NT2/D1 (cell line): Measurements from ENCODE around the genes STX10 and C19orf53.

DNA sequence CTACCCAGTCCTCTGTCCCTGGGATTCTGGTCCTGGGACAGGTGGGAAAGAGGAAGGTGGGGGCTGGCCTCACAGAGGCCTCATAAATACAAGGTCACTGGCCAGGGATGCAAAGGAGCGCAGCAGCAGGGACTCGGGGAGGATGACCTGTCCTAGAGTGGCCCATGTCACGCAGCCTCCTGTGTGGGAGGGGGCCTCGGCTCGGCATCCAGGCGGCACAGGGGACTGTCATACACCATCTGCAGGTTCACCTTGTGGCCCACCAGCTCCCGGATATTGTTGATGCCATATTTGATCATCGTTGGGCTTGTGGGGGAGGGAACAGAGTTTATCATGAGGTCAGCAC, 3.5 kb upstream of the SYCE2 start:
- RRBS, 2 experiments = no CpG with 5 or more reads among the region's 8 CpGs

GRCh38 chr19:12998181-12998751, 3.0 kb downstream of the NFIX start:
- RRBS, 2 experiments = no CpG with 5 or more reads among the region's 20 CpGs

DNA sequence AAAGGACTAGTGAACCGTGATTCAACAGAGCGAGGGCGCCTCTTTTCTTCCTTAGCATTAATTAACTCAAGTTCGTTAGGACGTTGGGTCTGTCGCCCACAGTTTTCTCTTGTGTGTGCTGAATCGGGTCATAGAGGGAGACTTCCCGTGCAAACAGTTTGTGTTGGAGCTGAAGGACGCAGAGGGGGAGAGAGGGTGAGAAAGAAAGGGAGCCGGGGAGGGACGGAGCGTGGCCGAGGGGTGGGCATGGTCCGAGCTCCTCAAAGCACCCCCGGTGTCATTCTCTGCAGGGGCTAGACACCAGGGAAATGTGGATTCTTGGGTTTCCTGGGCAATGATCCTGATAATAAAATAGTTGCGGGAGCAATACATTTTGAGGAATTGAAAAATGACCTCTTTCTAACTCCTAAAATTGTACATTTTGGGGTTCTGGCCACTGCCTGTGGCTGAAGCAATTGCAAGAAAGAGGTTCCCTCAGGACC, 21.7 kb downstream of the NFIX start:
- RRBS, 2 experiments = 7 to 32% methylated on average over 6 of the region's 16 CpGs

DNA sequence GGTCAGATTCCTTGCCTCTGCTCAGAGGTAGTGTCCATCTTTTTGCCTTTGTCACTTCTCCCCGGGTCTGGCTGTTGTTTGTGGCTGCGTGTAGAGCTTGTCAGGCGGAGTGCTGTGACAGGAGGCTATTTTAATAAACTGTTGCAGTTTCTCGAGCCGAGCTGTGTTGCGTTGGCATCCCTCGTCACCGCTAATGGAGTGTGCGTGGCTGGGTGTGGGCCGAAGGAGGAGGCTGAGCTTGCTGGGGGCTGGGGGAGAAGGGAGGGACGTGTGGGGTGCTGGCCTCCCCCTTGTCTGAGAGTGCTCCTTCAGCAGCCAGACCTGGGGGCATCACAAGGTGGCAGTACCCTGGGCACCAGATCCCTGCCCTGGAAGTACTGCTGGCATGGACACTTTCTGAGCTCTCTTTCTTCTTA, 26.8 kb downstream of the NFIX start:
- RRBS, 2 experiments = no CpG with 5 or more reads among the region's 11 CpGs

- RRBS, 2 experiments = 71 to 94% methylated on average over 1 of the region's 25 CpGs
Observed at GRCh38 chr19:13025541-13026936, 30.8 kb downstream of the NFIX start.

DNA sequence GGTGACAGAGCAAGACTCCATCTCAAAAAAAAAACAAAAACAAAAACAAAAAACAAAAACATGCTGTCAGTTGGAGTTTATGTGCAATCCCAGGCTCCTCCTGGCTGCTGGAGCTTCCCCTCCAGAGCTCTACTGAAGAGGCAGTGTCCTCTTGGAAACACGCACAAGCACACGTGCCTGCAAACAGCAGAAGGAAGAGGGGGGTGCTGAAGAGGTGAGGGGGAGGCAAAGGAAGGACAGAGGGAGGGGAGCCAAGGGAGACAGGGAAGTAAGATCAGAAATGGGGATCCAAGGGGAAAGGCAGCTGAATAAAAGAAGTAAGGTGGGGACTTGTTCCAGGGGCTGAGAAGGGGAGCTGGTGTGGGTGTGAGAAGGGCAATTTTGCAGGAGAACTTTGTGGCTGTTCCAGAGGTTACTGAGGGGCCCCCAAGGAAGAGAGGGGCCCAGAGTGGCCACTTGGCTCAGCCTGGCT, 34.5 kb downstream of the LYL1 start:
- RRBS, 2 experiments = no CpG with 5 or more reads among the region's 2 CpGs

DNA sequence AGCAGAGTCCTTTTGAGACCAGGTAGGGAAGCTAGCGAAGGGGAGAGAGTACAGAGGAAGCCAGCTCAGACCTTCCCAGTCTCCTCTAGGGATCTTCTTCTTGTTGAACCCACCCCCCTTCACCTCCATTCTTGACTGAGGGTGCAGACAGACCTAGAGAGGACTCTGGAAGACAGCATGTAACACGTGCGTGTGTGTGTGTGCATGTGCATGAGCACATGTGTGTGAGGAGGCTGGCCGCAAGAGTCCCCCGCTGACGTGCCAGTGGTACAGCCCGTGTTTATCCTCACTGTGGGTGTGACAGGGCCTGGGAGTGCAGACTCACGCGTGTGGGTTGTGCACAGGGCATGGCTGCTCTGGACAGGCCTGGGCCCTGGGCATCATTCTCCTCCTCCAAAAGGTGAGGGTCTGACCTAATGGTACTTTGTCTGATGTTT, 26.4 kb downstream of the LYL1 start:
- RRBS, 2 experiments = no CpG with 5 or more reads among the region's 9 CpGs

DNA sequence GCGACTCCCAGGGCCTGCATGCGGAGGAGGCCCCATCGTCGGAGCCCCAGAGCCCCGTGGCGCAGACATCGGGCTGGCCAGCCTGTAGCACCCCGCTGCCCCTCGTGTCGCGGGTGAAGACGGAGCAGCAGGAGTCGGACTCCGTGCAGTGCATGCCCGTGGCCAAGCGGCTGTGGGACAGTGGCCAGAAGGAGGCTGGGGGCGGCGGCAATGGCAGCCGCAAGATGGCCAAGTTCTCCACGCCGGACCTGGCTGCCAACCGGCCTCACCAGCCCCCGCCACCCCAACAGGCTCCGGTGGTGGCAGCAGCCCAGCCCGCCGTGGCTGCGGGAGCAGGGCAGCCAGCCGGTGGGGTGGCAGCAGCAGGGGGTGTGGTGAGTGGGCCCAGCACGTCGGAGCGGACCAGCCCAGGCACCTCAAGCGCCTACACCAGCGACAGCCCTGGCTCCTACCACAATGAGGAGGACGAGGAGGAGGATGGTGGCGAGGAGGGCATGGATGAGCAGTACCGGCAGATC, 14.5 kb downstream of the STX10 start:
- RRBS, 2 experiments = 95 to 97% methylated on average over 5 of the region's 36 CpGs

DNA sequence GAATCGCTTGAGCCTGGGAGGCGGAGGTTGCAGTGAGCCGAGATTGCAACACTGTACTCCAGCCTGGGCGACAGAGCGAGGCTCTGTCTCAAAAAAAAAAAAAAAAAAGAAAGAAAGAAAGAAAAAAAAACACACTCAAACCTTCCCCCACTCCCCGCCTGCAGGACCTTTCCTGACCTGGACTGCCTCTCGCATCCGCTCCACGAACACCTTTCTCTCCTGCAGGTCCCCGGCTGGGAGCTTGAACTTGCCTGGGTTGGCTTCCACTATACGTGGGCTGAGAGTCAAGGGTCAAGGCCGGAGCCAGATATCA, 897 bp downstream of the STX10 start:
- RRBS, 2 experiments = 9 to 44% methylated on average over 3 of the region's 12 CpGs

DNA sequence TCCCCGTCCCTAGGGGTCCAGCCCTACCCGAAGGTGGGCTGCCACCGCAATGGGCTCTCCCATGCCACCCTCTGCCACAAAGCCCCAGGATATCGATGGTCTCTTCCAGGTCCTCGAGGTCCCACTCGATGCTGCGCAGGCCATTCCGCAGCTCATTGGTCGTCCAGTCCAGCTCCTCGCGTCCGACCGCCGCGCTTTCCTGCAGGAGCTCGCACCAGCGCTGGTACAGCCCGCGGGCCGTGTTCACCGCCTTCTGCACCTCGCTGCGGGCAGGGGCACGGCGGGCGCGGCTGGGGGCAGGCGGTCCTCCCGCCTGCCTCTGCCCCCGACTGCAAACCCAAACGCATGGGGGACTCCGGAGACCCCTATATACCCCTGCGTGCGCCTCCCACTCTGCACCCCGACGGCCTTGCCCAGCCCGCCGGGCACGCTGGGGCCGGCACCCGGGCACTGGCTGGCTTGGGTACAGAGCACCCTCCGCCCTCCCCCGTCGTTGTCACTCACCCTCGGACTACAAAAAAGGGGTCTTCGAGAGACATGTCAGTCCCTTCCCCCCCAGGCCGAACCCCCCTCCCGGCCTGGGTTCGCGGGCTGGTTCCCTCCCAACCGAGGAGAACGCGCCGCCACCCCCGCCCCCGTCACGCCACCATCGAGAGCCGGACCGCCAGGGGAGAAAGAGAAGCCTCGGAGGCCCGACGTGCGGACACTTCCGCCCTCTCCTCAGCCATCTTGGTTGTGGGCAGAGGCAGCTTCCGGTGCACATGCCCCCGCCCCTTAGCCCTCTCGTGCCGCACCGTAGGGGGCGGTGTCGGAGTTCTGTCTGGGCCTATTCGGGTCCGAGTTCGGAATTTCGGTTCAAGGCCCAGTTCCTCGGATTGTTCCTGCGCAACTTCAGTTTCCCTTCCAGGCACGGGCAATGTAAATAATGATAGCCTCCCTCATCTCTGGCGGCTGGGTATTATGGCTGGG, at the start of gene STX10:
Gene STX10 (minus strand): TSS at position 741 of the 969 bp plus-strand sequence.
- RRBS, 2 experiments = 1 to 2% methylated on average over 19 of the region's 80 CpGs

DNA sequence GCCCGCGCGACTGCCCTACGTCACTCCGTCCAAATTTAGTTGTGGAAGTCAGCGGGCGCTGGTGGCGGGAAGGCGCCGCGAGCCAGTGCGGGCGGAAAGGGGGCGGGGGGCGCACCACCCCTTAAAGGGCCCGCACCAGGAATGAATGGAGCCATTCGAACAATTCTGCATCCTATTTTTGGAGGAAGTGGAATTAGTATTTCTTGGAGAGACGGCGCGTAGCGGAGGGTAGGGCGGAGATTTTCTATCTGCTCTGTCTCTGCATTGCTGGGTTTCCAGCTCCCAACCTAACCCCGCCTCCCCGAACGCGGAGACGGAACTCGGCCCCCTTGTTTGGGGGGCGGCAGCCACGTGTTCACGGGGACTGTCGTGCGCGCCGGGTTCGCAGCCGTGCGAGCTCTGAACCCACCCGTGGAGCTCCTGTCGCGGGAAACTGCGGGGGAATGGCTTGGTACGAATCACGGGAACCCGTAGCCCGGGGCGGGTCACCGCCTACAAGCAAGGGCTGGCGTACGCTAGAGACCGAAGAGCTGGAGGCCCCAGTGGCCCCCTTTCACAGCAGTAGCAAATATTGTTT, 1.8 kb downstream of the IER2 start:
- RRBS, 2 experiments = under 1 to 4% methylated on average over 9 of the region's 51 CpGs

DNA sequence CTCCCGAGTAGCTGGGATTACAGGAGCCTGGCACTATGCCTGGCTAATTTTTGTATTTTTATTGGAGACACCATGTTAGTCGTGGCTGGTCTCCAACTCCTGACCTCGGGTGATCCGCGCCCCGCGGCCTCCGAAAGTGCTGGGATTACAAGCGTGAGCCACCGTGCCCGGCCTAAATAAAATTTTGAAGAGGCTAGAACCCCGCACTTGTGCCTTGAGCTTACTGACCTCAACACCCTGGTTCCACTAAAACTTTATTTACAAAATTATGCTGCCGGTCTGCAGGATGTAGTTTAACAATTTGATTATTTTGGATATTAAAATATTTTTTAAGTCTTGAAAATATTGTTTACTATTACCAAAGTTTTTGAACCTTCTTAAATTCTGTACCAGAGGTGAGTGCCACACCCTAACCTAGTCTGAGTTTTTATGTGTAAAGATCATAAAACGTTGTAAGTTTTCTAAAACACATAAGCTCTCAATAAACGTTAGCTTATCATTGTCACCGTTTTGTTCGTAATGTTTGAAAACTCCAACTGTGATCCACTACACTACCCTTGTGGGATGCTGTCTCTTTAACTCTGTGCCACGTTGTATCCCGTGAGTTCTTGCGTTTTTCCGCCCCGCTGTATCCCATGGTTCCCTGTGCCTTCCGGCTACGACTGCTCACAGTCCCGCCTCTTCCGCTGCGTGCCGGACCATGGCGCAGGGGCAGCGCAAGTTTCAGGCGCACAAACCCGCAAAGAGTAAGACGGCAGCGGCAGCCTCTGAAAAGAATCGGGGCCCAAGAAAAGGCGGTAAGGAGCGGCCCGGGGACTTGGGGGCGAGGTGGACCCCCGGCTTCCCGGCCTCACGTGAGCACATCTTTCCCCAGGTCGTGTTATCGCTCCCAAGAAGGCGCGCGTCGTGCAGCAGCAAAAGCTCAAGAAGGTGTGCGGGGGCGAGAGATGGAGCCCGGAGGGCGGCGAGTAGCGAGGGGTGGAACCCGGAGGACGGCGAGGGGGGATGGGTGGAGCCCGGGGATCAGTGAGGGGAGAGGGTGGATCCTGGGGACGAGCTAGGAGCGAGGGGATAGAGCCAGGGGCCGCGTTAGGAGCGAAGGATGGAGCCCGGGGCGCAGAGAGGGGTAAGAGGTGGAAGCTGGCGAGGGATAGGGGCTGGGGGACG, at the start of gene C19orf53:
Gene C19orf53 (plus strand): TSS at position 679 of the 1,167 bp plus-strand sequence.
- RRBS, 2 experiments = under 1 to 10% methylated on average over 12 to 28 of the region's 67 CpGs

- RRBS, 2 experiments = no CpG with 5 or more reads among the region's 6 CpGs
Observed at GRCh38 chr19:13778094-13778544, 3.9 kb downstream of the C19orf53 start.

GRCh38 chr19:13840327-13840998, 36.5 kb upstream of the NANOS3 start:
- RRBS, 2 experiments = no CpG with 5 or more reads among the region's 20 CpGs

DNA sequence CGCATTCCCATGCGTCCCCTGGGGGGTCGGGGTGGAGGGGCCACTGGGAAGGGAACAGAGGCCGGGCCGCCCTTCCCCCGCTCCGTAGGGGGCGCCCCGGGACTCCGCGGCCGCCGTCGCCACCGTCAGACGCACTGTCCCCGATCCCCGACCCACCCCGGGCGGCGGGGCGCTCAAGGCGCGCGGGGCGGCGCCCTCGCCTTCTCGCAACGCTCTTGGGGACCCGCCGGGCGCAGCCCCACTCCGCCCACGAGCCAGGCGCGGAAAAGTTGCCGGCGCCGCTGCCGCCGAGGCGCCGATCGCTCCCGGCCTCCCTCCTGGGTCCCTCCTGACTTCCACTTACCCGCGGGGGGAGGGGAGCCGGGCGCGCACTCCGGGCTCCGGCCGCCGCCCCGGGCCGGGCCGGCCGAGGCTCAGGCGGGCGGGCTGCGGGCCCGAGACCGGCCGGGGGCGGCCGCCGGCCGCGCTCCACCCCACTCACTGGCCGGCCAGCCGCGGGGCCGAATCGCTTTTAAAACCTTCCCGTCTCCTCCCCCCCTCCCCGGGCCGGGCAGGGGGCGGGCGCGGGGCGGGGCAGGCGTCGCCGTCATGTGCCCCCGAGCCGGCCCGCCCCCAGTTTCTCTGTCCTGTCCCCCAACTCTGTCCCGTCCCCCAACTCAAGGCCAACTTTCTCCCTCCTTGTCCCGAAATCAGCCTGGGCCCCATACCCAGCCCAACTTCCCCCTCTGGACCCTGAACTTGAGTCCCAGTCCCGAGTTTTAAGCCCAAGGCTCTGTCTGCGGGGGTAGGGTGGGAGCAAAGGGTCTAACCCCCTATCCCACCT, 34.3 kb upstream of the NANOS3 start:
- RRBS, 2 experiments = under 1 to 3% methylated on average over 59 to 63 of the region's 92 CpGs

- RRBS, 2 experiments = 1 to 2% methylated on average over 17 of the region's 29 CpGs
Observed at GRCh38 chr19:13847642-13848222, 29.2 kb upstream of the NANOS3 start.

DNA sequence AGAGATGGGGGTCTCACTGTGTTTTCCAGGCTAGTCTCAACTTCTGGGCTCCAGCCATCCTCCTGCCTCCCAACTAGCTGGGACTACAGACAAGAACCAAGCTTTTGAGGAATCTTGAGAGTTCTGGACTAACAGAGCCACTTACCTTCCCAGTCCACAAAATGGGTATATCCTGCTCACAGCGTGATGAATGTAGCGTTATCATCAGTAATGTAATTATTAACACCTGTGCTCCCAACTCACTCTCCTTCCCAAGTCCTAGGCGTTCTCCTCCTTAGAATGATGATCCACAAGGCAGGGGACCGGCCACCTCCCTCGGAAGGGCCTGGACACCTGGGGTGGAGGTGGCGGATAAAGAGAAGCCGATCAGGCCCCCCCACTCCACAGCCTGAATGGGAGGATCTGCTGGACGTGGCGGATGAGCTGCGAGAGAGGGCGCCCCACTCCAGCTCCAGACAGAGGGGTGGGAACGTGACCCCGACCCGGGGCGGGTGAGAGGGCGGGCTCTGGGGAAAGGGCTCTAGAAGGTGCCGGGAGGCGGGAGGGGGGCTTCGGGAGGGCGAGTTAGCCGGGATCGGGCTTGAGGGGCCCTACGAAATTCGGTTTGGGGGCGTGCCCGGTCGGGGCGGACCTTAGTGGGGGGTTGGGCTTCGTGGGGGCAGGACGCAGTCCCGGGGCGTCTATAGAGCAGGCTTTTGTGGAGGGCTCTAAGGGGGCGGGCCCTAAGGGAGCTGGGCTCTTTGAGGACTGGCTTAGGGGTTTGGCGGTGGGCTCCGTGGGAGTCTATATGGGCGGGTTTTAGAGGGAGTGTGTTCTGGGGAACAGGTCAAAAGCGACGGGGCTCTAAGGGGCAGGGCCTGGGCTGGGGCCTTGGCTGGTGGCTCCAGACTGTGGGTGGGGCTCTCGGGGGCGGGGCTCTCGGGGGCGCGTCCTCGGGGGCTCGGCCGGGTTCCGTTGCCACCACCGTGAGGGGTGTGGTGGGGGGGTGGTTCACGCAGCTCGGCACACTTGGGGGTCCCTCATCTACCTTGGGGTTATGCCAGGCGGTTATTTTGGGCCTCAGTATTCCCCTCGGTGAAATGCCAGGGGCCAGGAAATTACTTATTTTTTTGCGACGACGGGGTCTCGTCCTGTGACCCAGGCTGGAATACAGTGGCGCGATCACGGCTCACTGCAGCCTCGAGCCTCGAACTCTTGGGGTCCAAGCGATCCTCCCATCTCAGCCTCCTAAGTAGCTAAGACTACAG, 4.1 kb upstream of the NANOS3 start:
- RRBS, 2 experiments = 2 to 4% methylated on average over 15 to 18 of the region's 62 CpGs

DNA sequence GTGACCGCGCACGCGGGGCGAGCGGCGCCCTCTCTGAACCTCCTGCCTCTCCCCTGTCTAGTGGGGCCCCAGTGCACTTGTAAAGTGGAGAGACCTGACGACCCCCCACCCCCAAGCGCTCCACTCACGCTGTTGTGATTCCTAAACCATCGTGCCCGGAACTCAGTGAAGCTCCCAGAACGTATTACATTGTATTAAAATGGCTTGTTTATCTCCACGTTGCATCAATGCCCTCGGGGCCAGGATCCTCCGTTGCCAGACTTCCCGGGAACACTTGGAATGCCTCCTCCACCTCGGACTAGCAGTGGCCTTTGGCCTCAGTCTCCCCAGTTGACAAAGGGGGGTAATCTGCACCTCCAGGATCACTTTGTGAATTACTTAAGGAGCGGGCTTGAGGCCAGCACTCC, 2.9 kb upstream of the NANOS3 start:
- RRBS, 2 experiments = 10 to 33% methylated on average over 5 of the region's 19 CpGs

- RRBS, 2 experiments = no CpG with 5 or more reads among the region's 16 CpGs
Observed at GRCh38 chr19:13881027-13881897, 4.3 kb downstream of the NANOS3 start.

DNA sequence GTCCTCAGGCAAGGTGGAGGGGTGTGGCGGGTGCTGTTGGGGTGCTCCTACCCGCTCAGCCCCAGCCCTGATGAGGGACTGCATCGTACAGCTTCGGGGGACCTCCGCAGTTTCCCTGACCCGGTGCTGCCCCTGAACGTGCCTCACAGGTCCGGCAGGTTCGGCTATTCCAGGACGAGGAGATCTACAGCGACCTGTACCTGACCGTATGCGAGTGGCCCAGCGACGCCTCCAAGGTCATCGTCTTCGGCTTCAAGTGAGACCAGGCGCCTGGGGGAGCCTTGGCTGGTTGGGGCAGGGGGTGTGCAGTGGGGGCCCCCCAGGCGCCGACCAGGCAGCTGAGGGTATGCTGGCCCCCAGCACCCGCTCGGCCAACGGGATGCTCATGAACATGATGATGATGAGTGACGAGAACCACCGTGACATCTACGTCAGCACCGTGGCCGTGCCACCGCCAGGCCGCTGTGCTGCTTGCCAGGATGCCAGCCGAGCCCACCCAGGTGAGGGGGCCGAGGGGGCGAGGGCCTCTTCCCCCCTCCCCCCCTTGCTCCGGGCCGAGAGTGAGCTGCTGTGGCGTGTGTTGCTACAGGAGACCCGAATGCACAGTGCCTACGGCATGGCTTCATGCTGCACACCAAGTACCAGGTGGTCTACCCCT, 3.6 kb downstream of the DCAF15 start:
- RRBS, 2 experiments = no CpG with 5 or more reads among the region's 38 CpGs